Gastroesophageal sphincter (tissue), 4 donors: ENCODE measurements around the genes CLGN, RNF150 and INPP4B.

DNA sequence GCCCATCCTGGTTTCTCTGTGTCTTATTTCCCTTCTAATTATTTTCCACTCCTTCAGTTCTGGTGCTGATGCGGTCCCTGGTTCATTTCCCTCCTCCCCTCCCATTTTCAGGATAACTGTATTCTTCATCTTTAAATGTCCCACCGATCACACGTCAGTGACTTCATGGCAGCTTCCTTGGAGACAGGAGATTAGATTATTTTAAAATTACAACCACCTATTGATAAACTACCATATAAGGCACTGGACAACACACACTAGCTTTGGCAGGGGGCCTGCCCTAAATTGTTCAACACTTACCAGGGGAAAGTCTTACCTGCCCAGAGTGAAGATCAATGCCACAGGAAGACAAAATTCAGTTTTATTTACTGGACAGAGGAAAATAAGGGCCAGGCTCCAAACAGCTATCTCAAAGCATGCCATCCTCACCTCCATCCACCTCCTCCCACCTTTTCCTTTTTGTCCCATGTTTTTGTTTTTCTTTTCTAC, 123.9 kb downstream of the MAML3 start:
- PRO-cap = no peak
- RAMPAGE, long total RNA, 4 experiments = no peak in any of the 4 experiments

- PRO-cap = bidirectional peak, plus-strand start at chr4:140150956, minus-strand start at chr4:140150844; bidirectional peak, plus-strand start at chr4:140151229, minus-strand start at chr4:140151096
- RAMPAGE, long total RNA, 4 experiments = no peak in any of the 4 experiments
Observed at GRCh38 chr4:140150644-140151431, 3.1 kb downstream of the MAML3 start.

DNA sequence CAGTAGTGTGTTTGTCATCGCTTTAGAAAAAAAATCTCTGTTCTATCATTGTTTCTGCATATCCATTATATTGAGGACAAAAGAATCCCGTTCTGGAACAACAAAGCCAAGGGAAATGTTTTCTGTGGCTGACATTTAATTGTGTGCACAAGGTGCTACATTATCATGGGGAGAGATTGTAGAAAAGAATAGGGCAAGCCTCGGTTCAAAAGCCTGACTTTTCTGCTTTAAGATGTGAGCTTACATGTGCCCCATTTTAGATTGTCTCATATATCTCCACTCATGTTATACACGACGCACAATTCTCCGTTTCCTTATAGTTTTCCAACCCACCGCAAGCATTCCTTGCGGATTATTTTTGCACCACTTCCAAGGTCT, 99.5 kb upstream of the MAML3 start:
- PRO-cap = no peak
- RAMPAGE, long total RNA, 4 experiments = no peak in any of the 4 experiments

- PRO-cap = no peak
- RAMPAGE, long total RNA, 4 experiments = no peak in any of the 4 experiments
Observed at GRCh38 chr4:140372418-140373228, 823 bp upstream of the SCOC start.

GRCh38 chr4:140374332-140374625, 833 bp downstream of the SCOC start:
- PRO-cap = no peak
- RAMPAGE, long total RNA, 4 experiments = no peak in any of the 4 experiments

- PRO-cap = unidirectional peak, minus-strand start at chr4:140427641
- RAMPAGE, long total RNA, 4 experiments = start-site peak on the minus strand in 4 of 4 experiments, at chr4:140427605-140427871 at its widest, 5 to 44 reads per replicate
Observed at GRCh38 chr4:140427524-140428083, at the start of gene CLGN. Gene CLGN (minus strand): TSS chr4:140427648.

DNA sequence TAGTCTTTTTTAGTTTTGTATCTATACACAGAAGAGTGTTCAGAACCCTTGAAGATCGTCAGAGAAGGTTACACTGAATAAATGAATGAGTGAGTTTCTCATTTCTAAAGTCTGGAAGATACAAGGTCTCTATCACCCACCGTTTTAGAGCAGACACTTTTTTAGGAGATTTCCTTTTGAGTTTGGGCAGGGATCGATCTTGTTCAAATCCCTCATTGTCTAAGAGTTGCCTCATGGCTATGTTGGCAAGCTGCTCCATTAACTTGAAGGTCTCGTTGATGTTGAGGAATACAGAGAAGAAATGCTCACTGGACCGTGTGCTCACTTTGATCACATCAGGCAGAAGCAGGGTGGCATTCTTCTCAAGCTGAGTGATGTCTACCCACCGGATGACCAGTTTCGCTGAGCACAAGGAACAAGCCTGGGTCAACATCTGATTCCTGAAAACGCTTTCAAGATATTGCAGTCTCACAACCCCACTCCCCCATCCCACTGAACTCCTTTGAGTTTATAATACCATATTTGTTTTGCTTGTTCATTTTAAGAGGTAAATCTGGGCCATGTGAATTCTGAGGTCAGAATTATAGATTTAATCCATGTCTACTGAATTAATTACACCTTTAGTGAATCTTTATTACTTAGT, 77.3 kb downstream of the TBC1D9 start:
- PRO-cap = no peak
- RAMPAGE, long total RNA, 4 experiments = no peak in any of the 4 experiments

DNA sequence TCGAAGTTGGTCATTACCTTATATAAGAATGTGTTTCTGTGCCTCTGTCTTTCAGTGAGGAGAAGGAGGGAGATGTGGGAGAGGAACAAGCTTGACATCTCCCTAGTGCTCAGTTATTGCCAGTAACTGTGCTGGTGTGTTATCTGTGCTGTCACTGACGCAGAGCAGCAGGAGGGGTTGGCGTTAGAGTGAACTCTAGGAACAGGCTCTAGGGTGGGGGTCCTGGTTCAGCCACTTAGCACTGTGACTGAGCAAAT, 34.0 kb upstream of the TBC1D9 start:
- PRO-cap = no peak
- RAMPAGE, long total RNA, 4 experiments = no peak in any of the 4 experiments

- PRO-cap = unidirectional peak, minus-strand start at chr4:141133137; unidirectional peak, minus-strand start at chr4:141133331; unidirectional peak, minus-strand start at chr4:141133389; unidirectional peak, minus-strand start at chr4:141133469
- RAMPAGE, long total RNA, 4 experiments = no peak in any of the 4 experiments
Observed at GRCh38 chr4:141133049-141133924, at the start of gene RNF150. Gene RNF150 (minus strand): TSS chr4:141133469.

DNA sequence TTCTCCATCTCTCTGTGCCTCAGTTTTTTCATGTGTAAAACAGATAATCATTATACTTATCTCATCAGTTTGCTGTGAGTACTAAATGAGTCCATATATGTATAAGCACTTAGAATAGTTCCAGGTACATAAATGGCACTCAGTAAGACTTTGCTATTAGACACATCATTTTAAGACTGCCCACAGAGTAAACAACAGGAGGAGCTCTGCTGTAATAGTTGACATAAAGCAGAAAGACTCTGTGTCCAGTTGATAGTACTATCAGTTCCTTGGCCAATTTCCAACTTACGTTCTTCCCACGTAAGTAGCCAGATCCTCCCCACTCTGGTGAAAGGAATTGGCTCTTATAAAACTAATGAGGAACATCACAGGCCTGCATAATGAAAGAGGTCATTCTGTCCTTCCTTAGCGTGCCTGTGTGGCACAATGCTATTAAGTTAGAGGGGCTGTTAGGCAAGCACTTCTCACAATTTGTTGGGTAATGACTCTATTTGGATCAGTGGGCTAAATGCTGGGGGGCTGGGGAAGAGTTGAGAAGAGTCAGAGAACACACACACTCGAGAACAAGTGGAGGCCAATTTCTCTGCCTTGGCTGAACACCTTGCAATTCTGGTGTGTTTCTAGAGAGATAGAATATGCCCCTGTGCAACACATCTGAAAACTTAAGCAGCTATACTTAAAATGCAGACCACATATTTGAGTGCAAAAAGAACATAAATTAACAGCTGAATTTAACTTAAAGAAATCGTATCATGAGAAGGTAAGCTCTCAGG, 20.9 kb upstream of the RNF150 start:
- PRO-cap = no peak
- RAMPAGE, long total RNA, 4 experiments = no peak in any of the 4 experiments

DNA sequence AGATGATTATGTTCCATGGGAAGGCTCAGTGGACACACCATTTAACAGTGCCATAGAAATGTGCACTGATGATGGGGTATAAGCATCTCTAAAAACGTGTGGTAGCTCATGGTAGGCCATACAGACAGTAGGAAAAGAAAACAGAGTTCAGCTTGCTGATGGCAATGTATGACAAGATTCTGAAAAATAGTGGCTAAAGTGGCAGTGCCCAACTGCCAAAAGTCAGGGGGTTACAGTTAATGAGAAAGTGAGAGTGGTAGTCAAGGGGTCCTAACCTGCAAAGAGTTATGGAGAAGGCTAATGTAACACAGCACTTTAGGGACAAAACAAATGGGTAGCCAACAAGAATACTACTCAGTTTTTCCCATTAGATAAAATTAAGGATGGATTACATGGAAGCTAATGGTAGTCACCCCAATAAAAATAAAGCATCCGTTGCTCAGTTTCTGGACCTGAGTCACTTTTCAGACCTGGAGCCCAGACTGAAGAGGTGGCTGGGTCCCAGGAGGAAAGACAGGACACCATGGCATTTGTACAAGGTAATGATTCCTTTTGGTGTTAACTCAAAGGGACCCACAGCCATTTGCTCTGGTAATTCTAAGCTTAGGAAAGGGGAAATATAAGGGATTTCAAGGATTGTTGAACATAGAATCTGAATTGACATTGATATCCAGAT, 15.4 kb downstream of the ZNF330 start:
- PRO-cap = no peak
- RAMPAGE, long total RNA, 4 experiments = no peak in any of the 4 experiments

GRCh38 chr4:142846026-142847088, at the start of gene INPP4B:
Gene INPP4B (minus strand): TSS chr4:142846301.
- PRO-cap = bidirectional peak, plus-strand start at chr4:142846376, minus-strand start at chr4:142846289; bidirectional peak, plus-strand start at chr4:142846638, minus-strand start at chr4:142846479
- RAMPAGE, long total RNA, 4 experiments = start-site peak on the minus strand in 3 of 4 experiments, at chr4:142846260-142846535 at its widest, 21 to 117 reads per replicate

DNA sequence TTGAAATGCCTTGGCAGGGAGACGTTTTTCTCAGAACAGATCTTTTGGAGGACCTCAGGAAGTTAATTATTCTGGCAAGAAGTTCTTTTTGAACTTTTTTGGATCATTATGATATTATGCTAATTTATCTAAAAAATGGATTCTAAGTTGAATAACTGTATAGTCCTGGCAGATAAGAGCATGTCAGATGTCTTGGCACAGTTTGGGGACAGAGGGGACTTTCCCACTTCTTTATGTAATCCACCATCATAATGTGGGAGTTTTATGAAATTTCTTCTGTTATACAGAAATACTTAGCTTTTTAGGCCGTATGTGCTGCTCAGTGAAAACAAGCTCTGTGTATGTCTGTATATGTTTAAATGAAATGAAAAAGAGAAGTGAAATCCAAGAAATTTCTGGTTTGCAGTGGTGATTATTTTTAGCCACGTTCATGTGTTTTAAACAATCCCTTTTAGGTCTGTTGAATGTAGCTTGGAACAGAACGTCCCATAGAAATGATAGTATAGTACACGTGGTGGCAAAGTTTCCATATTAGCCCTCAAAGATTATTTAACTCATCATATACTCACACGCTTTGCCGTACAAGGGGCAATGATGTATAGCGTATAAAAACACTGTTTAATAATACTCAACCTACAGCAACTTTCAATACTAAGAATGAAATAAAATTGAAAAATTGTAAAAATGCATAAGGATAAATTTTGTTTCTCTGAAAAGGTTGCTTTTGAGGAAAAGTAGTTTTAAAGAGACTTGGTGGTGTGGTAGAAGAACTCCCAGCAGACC, 41.0 kb downstream of the GAB1 start:
- PRO-cap = no peak
- RAMPAGE, long total RNA, 4 experiments = no peak in any of the 4 experiments

DNA sequence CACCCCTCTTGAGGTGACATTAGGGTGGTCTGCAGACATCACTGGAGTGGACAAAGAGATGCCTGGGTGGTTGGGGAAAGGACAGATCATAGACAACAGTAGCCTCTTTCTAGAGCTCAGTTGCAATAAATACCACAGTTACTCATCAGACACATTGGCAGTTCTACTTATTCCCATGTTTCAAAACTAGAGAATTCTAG, 44.1 kb downstream of the SMARCA5 start:
- PRO-cap = no peak
- RAMPAGE, long total RNA, 4 experiments = no peak in any of the 4 experiments

GRCh38 chr4:144646436-144647007, 566 bp downstream of the HHIP start:
- PRO-cap = no peak
- RAMPAGE, long total RNA, 4 experiments = no peak in any of the 4 experiments

DNA sequence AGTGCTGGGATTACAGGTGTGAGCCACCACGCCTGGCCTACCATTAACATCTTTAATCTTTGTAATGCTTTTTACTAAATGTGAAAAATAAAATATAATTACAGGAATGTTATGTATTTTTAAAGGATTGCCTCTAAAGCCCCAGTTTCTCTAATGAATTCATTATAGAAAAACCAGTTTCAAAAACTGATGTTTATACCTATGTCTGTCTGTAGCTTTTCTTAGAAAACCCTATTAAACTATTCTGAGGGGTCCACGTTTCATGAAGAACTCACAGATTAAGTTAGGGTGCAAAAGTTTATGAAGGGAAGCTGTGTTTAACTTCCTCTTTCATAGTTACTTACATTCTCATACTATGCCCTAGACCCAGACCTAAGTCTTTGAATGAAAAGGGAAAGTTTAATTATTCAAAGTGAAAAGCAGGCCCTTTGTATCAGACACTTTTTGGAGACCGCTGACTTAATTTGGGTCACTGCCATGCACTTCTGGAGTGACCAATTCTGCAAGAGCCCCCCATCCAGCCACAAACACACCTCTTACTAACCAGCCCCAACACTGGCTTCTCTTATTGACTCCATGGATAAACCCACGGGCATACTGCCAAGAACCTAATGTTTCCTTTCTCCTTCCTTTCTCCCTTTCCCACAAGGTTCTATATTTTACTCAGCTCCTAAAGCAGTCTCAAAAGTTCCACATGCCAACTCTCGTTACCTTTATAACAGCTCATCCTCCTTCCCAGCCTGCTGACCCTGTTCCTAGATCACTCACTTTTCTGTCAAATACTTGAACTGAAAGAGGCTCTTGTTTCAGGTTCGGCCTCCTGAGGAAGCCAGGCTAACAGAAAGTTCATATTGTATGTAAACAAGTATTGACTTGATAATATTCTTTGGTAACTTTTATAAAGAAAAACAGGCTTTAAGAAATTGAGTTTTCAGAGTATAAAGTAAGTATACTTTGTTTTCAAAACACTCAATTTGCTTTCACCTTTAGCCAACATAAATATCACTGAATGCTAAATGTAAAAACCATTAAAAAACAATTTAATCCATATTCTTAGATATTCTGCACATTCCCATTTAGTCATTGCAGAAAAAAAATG, 34.5 kb downstream of the ABCE1 start:
- PRO-cap = no peak
- RAMPAGE, long total RNA, 4 experiments = no peak in any of the 4 experiments

DNA sequence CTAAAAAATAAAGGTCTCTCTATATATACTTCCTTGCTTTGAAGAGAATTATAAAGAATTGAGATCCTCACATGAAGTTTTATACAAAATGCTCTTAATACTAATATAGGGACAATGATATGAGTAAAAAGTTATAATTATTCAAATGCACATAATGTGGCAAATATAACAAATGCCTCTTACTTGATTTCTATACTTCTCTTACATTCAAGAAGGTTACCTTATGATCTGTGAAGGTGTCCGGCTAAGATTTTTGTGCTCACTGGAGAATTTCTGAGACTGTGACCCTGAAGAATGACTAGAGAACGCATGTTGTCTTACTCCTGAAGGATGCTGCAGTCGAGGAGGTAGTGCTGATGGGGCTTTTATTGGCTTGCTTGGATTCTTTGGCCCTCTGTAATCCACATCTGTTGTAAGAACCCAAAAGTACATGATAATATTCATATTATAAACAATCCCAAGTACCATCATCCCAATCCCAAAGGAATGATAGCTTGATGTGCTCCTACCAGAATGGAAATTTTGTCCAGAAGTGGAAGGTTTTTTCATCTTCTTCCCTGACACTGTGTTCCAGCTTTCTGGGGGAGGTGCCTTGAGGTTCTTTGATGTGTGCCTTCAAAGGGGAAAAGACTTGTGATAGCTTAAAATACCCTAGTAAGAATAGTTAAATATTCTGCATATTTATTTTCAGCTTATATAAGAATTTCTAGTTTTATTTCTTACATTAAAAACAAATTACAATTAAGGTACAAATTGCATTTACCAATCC, 29.9 kb downstream of the OTUD4 start:
- PRO-cap = no peak
- RAMPAGE, long total RNA, 4 experiments = no peak in any of the 4 experiments

GRCh38 chr4:145179089-145180094, 997 bp downstream of the OTUD4 start:
- PRO-cap = unidirectional peak, plus-strand start at chr4:145179419; bidirectional peak, plus-strand start at chr4:145179809, minus-strand start at chr4:145179677
- RAMPAGE, long total RNA, 4 experiments = start-site peak on the minus strand in 1 of 4 experiments, at chr4:145179674-145180036 at its widest, 9 to 15 reads per replicate

DNA sequence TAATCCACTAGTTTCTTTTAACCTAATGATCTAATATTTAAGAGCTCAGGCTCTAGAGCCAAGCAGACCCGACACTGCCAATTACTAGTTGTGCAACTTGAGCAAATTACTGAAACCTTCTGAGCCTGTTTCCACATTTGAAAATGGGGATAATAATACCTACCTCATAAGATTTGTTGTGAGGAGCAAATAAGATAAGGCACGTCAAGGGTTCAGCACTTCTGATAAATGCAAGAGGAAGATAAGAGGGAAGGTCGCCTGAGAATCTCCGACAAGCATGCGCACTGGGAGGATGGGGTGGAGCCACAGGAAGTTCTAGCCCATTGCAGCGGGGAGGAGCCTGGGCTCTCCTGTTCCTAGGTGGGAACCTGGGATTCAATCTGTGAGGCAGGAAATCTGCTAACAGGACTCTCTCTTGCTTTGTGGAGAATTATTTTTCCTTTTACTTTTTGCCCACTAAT, 141.4 kb upstream of the SMAD1 start:
- PRO-cap = no peak
- RAMPAGE, long total RNA, 4 experiments = no peak in any of the 4 experiments

- PRO-cap = no peak
- RAMPAGE, long total RNA, 4 experiments = no peak in any of the 4 experiments
Observed at GRCh38 chr4:145492298-145493054, 10.8 kb downstream of the SMAD1 start.